Bronchus fibroblast of lung (primary cell): ENCODE measurements around a stretch of chr3.

DNA sequence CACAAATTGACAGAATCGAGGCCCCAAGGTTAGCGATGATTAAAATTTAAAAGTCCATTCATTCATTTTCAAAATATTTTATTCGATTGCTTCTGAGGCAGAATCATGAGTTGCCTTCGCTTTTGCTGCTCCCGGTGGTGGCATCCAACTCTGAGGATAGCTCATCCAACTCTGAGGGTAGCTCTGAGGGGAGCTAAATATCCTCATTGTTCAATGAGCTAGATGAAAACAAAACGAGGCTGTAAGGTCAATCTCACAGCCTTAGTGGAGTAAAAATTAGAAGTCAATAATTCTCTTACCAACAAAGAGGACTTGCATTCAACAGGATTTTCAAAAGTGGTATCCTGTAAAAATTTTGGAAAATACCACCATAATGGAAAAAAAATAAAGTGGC, 869 bp upstream of the CHL1 start:
- RAMPAGE, long total RNA = no peak

DNA sequence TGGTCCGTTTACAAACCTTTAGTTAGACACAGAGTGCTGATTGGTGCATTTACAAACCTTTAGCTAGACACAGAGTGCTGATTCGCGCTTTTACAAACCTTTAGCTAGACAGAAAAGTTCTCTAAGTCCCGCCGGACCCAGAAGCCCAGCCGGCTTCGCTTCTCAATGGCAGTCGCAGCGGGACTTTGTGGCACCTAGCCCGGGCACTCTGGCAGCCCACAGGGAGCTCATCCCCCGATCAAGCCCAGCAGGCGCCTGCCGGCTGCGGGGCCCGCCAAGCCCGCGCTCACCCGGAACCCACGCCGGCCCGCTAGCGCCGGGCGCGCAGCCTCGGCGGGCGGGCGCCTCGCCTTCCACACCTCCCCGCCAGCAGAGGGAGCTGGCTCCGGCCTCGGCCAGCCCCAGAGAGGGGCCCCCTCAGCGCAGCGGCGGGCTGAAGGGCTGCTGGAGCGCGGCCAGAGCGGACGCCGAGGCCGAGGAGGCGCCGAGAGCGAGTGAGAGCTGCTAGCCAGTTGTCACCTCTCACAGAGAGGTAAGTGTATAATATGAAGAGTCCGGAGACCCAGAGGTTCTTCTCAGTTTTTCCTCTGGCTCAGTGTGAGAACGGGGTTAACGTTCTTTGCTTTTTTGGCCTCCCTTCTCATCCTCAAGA, 339.4 kb downstream of the CHL1 start:
- RAMPAGE, long total RNA = no peak

DNA sequence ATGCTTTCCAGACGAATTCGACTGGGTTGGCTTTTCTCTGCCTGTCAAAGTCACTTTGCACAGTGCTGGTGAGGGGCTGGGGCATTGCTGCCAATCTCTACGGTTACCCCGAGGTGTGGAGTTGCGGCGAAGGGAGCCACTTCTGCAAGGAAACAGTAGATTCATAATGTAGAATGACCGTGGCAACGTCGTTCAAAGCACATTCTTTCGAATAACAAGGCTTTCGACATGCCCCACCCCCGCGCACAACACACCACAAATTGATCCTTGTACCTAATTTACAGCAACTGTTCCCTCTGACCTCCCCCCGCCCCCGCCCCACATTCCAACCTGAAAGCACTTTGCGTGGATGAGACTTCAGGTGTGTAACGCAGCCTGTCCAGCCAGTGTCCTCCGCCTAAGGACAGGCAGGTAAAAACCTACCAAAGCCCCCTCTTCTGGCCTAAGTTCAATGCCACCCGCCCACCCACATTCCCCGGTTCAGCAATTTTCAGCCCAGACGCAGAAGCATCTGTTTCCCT, 789 bp upstream of the CNTN4 start:
- RAMPAGE, long total RNA = no peak

- RAMPAGE, long total RNA = no peak
These were observed 192.4 kb downstream of the LRRN1 start for GRCh38 chr3:3991597-3992000.

DNA sequence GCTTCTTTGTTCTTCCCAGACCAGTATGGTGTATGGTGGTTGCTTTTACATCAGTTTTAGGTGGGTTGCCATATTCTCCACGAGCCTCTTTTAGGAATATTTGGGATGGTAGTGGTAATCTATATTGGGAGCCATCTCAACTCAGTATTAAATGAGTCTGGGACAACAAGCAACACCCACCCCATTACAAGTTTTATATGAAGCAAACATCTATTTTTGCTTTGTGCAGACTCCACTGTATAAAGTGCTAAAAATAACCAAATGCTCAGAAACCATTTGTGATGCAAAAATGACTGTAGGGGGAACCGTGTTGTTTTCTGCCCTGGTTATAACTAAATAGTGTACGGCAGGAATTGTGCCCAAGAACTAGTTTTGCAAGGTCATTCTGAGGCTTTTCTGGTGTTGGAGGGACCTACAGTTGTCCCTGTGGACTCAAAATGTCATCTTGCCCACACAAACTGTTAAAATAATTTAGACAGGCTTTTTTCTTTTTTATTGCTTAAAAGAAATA, 88.3 kb downstream of the ITPR1 start:
- RAMPAGE, long total RNA = no peak

DNA sequence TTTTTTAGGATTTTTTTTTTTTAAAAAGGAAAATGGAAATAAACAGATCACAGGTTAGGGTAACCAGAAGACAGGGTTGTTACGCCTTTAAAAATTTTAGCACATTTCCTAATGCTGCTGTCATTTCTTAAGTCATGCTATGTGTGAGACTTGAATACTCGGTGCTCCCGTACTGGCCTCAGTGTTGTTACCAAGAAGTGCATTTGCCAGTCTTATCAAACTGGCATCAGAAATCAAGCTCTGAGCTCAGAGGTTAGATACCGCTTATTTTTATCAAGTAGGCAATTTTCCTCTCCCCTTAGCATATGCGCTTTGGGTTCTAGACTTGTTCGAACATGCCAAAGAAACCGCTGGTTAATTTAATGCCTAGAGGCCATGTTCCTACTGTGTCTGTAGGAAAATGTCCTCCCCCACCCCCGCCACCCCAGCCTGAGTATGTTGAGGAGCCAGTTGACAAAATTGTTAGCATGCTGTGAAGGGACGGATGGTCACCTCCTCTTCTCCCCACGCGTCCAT, 88.8 kb downstream of the ITPR1 start:
- RAMPAGE, long total RNA = no peak

GRCh38 chr3:4584959-4585207, 91.7 kb downstream of the ITPR1 start:
- RAMPAGE, long total RNA = no peak

DNA sequence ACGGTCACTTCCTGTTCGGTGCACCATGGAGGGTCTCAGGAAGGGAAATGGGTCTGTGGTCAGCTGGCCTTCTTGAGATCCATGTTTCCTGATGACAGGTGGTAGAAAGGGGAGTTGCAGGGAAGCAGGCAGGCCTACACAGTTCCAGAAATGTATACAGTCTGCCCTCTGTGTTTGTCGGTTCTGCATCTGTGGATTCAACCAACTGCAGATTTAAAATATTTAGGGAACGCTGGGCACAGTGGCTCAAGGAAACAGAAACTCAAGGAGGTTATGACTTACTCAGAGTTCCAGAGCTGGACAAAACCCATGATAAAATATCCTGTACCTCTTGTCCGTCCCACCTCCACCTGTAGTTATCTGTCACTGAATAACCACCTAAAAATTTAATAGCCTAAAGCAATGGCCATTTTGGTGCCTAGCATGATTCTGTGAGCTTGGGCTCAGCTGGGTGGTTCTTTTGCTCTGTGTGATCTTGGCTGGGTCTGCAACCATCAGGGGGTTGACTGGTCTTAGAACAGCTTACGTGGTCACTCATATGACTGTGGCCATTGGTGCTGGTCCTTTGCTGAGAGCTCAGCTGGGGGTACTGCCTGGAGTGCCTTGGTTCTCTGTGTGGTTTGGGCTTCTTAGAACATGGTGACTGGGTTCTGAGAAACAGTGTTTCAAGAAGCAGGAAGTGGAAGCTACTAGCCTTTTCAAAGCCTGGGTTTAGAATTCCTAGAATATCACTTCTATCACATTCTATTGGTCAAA, 239.8 kb upstream of the BHLHE40 start:
- RAMPAGE, long total RNA = no peak

- RAMPAGE, long total RNA = no peak
These were observed 223.5 kb upstream of the BHLHE40 start for GRCh38 chr3:4755648-4756149.

DNA sequence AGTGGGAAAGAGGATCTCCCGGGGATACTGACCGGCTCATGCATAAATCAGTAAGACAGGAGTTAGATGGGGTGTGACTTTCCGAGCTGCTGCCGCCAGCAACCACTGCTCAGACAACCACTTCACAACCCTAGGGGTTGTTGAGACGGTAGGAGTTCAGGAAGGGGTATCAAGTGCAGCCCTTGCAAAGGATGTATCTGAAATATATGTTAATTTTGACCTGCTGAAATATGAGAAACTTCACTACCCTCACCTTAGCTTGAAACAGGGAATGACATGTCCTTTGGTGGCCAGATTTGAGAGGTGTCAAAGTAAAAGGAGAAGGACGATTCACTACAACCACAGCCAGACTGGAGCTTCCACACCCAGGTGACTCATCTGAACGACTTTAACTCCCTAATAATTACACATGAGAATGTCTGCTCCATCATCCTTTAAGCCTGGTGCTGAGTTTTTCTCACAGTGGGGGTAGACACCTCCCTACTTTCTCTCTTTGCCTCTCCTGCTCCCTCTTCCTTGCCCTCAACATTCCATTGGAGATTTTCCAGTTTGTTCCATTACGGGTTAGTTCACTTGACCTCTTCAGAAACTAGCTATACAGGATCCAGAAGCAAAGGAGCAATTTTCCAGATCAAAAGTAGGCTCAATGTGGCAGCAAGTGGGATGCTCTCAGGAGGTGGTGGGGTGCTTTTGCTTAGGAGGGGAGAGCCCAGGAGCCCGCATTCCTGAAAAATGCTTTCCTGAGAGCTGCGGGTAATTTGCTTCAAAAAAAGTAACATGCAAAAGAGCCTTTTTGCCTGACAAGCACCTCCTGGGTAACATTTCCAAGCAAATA, 154.3 kb upstream of the BHLHE40 start:
- RAMPAGE, long total RNA = no peak

DNA sequence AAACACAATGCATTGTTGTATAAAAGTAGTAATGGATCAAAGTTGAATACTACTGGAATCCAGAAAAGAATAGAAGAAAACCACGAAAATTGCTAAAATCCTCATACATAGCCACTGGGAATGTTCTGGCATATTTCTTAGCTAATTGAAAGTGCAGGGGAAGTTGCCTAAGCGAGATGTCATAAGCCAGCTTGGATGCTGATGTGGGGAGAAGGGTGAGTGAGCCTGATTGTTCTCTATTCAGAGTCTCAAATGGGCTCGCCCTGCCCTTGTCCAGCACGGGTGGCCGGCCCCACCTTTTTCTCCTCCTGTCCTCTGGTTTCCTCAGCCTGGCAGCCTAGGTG, 151.1 kb upstream of the BHLHE40 start:
- RAMPAGE, long total RNA = no peak

DNA sequence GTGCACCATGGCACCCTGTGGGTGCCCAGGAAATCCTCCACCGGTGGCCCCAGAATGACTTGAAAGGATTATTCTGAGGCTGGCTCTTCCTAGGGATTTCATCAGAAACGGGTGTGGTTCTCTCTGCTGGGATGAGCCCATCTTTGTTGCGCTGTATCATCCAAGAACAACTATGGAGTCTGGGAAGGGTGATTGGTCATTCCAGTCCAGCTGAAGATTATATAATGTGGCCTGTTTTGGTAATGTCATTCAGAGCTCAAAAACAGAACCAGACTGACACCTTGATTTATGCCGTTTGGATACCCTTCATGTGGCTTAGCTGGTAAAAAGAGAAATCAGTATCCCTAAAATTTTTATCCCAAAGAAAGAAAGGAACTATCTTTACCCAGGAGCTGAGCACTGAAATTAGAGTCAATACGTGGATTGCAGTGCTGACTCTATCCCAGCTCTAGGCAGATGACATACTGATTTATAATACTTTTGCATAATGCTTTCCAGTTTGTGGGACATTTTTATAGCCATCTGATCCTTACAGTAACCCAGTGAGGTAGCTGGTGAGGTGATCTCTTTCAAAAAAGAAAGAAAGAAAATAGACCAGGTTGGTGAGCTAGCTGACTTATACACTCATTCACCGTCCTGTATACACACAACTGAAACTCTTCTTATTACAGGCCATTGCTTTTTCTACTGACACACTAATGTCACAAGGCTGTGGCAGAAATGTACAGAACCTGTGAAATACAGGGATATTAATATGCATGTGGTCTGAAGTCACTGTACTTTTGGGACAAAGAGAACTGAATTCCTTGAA, 150.4 kb upstream of the BHLHE40 start:
- RAMPAGE, long total RNA = no peak

DNA sequence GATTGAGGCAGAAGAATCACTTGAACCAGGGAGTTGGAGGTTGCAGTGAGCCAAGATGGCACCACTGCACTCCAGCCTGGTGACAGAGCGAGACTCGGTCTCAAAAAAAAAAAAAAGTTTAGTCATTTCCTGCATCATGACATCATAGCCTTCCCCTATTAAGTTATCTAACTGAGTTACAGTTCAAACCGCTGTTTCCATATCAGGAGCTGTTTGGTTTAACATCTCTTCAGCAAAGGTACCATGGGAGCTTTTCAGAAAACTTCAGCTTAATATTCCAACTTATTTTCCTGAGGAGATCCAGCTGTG, 77.5 kb upstream of the BHLHE40 start:
- RAMPAGE, long total RNA = no peak

DNA sequence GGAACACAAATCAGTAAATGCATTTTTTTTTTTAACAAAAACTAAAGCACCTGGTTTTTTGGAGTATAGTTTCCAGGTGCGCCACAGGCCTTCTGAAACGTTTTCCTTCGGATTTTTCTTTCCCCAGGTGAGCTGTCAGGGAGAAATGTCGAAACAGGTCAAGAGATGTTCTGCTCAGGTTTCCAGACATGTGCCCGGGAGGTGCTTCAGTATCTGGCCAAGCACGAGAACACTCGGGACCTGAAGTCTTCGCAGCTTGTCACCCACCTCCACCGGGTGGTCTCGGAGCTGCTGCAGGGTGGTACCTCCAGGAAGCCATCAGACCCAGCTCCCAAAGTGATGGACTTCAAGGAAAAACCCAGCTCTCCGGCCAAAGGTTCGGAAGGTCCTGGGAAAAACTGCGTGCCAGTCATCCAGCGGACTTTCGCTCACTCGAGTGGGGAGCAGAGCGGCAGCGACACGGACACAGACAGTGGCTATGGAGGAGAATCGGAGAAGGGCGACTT, 3.5 kb downstream of the BHLHE40 start:
- RAMPAGE, long total RNA = no peak

DNA sequence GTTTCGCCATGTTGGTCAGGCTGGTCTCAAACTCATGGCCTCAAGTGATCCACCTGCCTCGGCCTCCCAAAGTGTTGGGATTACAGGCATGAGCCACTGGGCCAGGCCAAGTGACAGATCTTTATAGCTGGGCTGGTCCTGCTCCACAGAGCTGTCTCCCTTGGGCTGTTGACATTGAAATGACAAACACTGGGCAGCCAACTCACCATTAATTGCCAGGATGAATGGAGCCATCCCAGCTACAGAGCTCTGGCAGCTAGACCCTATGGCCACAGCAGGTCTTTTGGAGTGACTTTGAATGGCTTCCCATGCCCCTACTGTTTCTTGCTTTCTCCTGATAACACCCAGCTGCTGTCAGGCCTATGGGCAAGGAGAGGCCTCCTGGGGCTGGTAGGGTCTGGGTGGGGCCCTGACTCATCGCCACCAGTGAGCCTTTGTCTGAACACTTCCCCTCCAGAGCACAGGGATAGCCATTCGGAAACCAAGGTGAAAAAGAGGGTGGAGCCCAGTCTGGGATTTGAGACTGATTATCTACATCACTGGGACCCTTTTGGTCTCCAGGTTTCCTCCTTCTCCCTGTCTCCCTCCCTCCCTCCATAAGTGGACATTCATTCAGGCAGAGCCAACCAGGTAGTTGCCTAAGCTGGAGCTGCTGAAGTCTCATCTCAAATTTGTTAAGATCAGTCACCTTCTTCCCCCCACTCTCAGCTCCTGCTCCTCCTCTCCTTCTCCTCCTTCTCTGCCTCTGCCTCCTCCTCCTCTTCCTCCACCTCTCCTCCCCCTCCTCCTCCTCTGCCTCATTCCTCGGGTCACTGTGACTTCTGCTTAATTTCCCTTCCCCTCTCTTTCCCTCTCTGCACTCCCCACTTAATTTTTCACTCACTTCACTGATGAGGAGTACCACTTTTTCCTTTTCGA, 34.0 kb downstream of the BHLHE40 start:
- RAMPAGE, long total RNA = no peak

DNA sequence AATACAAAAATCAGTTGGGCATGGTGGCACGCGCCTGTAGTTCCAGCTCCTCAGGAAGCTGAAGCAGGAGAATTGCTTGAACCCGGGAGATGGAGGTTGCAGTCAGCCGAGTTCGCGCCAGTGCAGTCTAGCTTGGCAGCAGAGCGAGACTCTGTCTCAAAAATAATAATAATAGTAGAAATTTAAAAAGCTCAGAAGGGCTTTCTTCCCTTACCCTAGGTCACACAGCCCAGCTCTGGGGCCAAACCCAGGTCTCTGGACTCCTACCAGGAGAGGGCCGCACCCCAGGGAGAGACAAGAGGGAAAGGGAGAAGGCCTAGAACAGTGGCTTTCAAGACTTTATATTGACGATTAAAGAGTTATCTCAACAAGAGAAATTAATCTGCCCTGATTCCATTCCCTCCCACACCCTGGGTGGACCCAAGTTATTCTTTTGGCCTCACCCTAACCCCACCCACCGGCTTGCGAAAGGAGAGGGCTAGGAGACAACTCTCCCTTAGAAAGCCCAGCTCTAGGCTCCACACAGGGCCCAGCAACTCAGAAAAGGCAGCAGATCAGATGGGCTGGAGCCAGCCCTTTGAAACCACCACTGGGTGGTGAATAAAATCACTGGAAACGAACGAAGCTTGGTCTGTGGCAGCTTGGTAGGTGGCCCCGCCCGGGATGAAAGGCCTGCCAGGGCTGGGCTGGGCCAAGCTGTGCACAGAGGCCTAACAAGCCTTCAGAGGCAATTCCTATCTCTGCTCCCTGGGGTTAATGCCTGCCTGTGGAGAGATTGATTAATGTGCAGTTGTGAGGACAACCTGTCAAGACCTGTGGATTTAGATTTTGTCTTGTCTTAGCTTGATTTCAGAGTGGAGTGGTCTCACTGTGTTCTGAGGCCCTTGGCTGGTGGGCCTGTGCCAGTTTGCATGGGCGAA, 38.6 kb downstream of the BHLHE40 start:
- RAMPAGE, long total RNA = no peak

GRCh38 chr3:5055240-5055562, 66.9 kb upstream of the ARL8B start:
- RAMPAGE, long total RNA = no peak

GRCh38 chr3:5122740-5123198, 677 bp downstream of the ARL8B start:
- RAMPAGE, long total RNA = no peak

GRCh38 chr3:5185716-5186632, 1.5 kb upstream of the EDEM1 start:
- RAMPAGE, long total RNA = no peak

GRCh38 chr3:5189220-5189527, 1.7 kb downstream of the EDEM1 start:
- RAMPAGE, long total RNA = no peak